Right cardiac atrium (tissue), 1 donor: ENCODE results near the gene KLHL26.

DNA sequence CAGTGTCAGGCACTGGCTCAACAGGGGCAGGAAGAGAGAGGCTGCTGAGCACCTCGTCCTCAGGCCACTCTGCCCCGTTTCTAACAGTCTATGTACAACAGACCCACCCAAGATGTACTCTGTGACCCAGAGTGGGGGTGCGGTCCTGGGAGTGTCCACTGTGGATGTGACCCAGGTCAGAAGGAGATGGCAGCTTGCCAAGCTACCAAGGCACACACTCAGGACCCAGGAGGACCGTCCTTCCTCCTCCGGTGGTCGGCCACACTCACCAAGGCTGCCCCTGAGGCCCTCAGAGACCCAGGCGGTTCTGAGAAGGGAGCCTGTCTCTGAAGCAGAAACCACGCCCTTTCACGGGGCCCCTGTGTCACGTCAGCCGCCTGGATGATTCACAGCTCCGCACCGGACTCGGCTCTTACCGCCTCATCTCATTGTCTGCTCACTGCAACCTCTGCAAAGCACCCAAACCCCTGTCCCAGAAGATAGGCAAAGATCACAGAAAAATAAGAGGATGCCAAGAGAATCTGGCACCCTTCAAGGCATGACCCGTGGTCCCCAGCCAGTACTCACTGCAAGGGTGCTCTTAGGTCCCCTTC is 35.5 kb downstream of the ELL start:
- PRO-cap: no peak

GRCh38 chr19:18493889-18494657 is 27.8 kb downstream of the ELL start:
- PRO-cap: no peak

- PRO-cap: no peak
Observed at GRCh38 chr19:18518560-18519061, 3.3 kb downstream of the ELL start.

DNA sequence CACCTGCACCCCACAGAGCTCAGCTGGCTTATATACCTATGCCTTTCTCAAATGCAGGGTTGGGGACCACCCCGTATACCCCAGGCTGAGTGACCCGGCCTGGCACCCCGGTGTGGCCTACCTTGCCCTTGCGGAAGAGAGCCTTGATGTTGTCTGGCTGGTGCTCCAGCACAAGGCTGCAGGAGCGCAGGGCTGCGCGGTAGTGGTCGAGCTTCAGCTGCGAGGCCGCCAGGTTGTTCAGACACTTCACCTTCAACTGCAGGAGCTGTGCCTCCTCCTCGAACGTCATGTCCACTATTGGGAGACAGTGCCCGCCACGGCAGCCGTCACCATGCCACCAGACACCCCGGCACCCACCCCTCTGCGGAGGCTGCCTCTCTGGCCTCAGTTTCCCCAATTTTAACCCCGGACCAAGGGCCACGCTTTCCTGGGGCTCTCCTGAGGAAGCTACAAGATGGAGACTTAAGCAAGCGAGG is 5.9 kb downstream of the FKBP8 start:
- PRO-cap: no peak

DNA sequence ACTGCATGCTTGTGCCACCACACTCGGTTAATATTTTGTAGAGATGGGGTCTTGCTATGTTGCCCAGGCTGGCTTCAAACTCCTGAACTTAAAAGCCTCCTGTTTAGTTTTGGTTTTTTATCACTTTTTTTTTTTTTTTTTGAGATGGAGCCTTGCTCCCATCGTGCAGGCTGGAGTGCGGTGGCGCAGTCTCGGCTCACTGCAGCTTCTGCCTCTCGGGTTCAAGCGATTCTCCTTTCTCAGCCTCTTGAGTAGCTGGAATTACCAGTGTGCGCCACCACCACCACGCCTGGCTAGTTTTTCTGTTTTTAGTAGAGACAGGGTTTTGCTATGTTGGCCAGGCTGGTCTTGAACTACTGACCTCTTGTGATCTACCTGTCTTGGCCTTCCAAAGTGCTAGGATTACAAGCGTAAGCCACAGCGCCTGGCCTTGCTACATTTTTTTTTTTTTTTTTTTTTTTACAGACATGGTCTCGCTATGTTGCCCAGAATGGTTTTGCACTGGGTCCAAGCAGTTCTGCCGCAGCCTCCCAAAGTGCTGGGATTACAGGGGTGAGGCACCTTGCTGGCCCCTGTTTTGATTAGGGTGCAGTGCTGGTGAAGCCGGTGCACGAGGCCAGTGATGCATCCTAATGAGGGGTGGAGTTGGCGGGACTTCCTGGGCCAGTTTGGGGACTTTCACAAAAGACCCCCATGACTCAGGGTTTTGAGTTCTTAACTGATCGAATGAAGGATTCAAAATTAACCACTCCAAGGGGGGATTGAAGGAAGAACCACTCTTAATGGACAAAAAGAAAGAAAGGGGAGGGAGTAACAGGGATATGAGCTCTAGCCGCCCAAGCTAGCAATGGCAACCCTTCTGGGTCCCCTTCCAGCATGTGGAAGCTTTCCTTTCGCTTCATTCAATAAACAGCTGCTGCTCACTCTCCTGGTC is 5.1 kb downstream of the UBA52 start:
- PRO-cap: no peak

DNA sequence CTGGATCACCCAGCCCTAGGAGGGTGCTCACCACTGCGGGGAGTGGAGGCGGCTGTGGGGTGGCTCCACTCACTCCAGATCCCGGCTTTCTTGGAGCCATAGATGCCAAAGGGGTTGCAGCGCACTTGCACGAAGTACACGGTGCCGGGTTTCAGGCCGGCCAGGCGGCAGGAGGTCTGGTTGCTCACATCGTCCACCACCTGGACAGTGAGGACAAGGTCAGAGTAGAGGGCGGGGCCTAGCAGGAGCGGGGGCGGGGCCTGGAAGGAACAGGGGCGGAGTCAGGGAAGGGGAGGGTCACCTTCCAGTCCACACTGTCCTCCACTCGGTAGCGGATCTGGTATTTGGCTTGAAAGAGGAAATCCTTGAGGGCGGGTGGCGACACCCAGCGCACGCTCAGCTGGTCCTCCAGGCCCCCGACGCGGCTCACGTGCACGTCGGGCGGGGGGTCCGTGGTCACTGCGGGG is 8.0 kb downstream of the REX1BD start:
- PRO-cap: no peak

DNA sequence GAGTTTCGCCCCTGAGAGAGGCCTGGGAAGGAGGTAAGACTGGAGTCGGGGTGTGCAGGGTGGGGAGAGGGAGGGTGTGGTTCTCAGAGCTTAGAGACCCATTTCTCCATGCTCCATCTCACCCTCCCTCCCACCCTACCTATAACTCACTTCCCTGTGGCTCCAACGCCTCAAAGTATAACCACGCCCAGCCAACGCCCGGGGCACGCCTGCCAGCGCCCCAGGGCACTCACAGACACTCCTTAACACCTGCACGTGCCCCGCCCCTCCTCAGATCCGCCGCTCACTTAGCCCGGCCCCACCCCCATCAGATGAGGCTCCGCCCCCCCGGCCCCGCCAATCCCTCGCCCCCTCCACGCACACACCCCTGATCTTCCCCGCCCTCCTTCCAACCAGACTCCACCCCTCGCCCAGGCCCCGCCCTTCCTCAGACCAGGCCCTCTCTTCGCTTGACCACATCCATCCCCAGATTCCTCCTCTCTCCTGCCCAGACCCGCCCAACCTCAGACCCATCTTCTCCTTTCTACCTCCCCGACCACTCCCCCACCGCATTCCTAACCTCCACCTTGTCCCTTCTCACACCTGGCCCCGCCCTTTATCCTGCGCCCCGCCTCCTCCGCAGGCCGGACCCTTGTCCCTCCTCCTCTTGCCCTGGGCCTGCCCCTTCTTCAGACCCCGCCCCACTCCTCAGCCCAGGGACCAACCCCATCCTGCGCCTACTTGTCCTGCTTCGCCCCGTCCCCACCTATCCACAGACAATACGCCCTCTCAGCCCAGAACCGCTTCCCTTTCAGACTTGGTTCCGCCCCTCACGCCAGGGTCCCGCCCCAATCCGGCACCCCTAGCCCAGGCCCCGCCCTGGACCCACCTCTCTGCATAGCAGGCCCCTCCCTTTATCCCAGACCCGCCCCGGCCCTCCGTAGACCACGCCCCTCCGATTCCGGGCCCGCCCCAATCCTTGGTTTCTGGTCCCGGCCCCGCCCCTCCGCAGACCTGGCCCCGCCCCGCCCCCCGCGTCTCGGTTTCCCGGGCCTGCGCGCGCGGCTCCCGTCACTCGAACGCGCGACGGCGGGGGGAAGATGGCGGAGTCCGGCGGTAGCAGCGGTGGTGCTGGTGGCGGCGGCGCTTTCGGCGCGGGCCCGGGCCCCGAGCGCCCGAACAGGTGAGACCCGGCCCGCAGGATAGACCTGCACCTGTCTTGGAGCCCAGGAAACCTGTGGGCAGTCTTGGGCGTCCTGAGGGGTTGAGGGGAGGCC is at the start of gene KLHL26:
TSS of gene KLHL26 (plus strand) at position 1,053 of the 1,256 bp plus-strand sequence.
- PRO-cap: bidirectional peak, plus-strand start at position 1,053 of the sequence, minus-strand start at position 762 of the sequence

GRCh38 chr19:18649447-18650423 is 12.9 kb downstream of the KLHL26 start:
- PRO-cap: bidirectional peak, plus-strand start at chr19:18649811, minus-strand start at chr19:18649628; bidirectional peak, plus-strand start at chr19:18650253, minus-strand start at chr19:18649959

- PRO-cap: no peak
Observed at GRCh38 chr19:18657545-18658446, 21.0 kb downstream of the KLHL26 start.

GRCh38 chr19:18668956-18669685 is 14.4 kb upstream of the CRTC1 start:
- PRO-cap: no peak

DNA sequence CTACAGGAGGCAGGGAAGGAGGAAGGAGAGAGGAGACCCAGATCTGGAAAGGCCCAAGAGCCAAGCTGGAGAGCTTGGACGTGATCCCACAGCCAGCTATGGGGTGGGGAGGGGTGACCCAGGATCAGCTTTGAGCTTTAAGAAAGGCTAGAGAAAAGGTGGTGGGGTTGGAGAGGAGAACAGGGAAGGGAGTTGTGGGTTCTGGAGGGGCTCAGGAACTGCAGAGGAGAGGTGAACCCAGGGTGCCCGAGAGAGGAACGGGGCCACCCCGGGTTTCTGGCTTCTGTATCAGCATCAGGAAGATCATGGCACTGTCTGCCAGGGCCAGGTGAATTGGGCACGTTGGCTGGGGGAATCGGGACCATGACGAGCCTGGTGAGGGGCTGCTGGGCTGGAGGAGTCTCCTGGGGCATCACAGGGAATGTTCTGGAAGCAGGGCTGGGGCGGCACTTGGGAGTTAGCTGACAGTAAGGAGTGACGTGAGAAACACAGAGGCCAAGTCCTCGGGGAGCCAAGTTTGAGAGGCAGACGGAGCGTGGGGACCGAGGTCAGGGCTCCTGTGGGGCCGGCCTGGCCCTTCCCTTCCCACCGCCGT is 24.8 kb downstream of the CRTC1 start:
- PRO-cap: no peak

DNA sequence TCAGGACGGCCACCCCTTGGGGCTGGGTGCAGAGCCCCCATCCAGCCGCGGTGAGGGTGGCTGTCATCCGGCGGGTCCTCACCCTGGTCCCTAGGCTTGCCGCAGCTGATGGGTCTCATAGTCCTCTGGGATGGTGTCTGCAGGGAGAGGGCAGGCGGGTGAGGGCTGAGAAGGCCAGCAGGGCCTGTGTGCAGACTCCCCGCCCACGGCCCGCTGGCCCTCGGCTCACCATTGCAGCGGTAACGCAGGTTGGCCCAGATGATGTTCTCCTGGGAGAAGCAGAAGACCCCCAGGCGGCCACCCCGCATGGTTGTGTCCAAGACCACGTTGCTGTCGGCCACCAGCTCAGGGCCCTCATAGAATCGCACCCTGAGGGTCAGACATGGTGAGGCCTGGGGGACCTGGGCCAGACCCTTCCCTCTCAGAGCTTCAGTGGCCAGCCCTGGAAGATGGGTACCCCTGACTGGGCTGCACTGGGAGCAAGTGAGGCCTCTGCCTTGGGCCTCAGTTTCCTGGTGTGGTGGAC is 8.2 kb downstream of the COMP start:
- PRO-cap: no peak

GRCh38 chr19:18793551-18793961 is 2.5 kb upstream of the COMP start:
- PRO-cap: unidirectional peak, minus-strand start at chr19:18793666

DNA sequence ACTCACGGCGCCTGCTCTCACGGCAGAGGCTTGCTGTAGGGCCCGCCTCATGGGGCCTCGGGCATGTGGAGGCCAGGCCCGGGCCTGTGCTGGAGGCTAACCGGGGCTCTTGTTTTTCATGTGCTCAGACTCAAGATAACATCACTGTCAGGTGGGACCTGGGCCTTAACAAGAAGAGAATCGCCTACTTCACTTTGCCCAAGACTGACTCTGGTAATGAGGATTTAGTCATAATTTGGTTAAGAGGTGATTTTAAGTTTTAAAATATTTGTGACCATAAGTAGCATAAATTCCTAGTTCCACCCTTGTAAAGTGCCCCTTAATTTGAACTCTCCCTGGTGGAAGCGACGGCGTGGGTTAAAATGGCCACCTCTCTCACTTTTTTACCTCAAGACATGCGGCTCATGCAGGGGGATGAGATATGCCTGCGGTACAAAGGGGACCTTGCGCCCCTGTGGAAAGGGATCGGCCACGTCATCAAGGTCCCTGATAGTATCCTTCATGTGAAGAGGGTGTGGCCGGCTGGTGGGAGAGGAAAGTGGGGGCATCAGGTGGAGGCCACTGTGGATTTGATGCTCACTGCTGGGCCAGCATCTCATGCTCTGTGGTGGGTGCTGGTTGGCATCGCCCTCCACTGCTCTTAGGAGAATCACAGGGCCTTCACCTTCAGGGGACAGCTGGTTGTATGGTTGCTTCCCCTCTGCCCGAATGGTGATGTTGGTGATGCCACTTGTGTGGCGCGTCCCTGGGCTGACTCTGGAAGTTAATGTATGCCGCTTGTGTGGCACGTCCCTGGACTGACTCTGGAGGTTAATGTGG is 21.3 kb downstream of the UPF1 start:
- PRO-cap: no peak

DNA sequence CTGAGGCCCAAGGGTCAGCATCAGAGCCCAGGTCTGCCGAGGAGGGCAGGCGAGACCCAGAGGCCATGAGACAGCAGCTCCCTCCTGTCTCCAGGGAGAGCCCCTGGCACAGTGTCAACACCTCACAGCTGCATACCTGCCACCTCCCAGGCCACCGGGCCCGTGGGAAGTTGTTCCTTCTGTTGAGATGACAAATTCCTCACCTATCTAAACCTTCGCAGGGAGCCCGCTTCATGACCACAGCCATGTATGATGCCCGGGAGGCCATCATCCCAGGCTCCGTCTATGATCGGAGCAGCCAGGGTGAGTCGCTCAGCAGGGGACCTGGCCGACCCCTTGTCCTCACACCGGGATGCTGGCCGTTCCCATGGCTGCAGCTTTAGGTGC is 32.0 kb downstream of the CERS1 start:
- PRO-cap: no peak

DNA sequence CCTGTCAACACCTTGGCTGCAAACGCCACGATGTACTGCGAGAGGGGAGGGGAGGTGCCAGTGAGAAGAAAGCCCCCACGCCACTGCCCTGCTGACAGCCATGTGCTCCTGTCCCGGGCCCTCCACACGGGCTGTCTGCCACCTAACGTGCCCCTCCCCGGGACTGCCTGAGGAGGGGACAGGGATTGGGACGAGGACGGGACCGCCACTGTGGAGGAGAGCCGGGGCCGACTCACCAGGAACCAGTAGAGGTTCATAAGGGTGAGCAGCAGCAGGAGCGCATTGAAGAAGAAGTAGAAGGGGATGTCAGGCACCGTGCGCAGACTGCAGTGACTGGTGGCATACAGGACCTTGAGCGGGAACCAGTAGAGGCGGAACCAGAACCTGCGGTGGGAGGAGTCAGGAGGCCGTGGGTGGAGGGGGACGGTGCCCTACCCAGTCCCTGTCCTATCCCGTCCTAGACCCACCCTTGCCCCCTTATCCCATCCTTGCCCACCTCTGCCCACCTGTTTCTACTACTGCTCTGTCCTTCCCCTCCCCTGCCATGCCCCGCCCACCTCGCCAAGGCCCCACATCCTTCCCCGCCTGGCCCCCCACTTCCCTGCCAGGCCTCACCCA is 16.8 kb downstream of the CERS1 start:
- PRO-cap: no peak

DNA sequence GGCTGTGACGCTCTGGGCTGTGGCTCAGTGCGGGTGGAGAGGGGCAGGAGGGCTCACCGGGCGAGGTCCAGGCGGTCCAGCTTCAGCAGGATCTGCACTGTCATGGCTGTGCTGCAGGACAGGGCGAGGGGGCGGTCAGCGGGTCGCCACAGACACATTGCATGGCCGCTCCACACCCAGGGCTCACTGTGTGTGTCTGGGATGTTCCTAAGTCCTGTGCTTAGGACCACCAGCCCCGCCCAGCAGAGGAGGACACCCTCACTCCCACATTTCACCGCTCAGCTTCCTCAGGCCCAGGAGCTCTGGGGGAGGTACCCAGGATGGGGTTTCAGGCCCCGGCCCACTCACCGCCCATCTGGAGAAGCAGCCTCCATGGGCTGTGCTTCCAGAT is 9.6 kb upstream of the CERS1 start:
- PRO-cap: no peak

DNA sequence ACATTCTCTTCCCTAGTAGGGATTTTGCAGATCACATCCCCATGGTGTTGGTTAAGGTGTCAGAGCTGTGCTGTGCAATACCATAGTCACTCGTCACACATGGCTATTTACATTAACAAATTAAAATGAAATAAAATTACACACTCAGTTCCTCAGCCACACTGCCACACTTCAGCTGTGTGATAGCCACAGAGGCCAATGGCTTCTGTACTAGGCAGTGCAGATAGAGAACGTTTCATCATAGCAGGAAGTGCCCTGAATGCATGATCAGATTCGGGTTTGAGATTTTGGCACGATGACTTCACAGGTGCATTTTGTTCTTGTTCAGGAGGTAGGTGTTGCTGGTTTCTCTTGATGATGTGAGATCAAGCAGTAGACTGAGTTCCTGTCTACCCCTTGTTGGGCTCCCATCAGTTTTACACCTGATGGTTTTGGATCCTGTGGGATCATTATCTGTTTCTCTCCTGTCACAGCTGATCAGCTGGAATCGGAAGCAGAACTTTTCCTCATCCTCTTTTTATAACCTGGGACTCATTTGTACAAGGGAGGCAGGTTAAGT is 6.5 kb downstream of the ARMC6 start:
- PRO-cap: no peak

- PRO-cap: unidirectional peak, plus-strand start at chr19:19105498; bidirectional peak, plus-strand start at chr19:19105848, minus-strand start at chr19:19105722
Observed at GRCh38 chr19:19105013-19106149, 32.9 kb downstream of the TMEM161A start.

- PRO-cap: no peak
Observed at GRCh38 chr19:19119940-19121087, 18.0 kb downstream of the TMEM161A start.